ENCODE measurements around a stretch of chr6.

GRCh38 chr6:82959308-82960051 is 106.2 kb downstream of the UBE3D start:
- RRBS = no CpG with 5 or more reads among the region's 7 CpGs

GRCh38 chr6:83430078-83430862 is 581 bp downstream of the ME1 start:
- RRBS = no CpG with 5 or more reads among the region's 22 CpGs

- RRBS = no CpG with 5 or more reads among the region's 2 CpGs
These were observed 64.3 kb downstream of the CEP162 start for GRCh38 chr6:84163024-84163615.

DNA sequence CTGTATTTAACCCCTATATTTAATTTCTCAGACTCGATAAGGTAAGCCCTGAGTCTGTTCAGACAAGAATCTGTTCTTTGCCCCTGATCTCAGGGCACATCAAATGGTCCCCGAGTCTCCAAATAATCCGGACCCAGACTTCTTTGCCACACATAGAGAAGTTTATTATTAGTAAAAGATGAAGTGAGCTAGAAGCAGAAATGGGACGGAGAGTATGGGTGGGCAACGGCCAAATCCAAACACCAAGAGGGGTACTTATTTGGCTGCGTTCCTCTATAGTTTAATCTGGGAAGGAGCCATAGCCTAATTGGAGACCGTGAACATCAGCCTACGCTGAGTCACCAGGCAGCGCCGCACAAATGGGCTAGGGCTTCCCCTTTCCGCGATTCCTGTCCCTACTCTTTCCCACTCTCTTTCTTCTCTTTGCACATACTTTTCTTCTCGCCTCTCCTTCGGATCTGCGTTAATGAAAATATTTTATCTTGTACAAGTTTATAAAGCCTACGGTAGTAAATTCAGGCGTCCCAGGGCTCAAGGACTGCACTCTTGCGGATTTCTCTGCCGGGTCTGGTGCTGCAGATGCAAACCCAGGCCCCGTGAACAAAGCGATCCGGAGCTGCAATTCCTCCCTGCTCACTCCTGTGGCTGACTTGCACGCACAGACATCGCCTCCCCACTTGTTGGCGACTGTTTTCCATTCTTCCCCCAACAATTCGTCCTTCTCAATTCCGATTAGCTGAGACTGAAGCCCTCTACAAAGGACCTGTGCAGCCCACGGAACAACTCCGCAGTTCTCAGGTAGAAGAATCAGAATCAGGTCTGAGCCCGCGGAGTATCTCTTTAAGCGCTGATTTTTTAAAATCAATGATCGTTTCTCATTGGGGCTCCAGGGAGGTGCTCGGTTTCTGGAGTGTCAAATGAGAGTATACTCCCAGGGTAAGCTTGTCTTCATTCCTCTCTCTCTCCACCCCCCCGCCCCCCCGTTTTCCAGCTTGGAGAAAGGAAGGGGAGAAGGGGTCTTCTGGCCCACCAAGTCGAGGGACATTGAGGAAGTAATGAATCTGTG is 4.2 kb upstream of the TBX18 start:
- RRBS = 88% methylated on average over 4 of the region's 37 CpGs

DNA sequence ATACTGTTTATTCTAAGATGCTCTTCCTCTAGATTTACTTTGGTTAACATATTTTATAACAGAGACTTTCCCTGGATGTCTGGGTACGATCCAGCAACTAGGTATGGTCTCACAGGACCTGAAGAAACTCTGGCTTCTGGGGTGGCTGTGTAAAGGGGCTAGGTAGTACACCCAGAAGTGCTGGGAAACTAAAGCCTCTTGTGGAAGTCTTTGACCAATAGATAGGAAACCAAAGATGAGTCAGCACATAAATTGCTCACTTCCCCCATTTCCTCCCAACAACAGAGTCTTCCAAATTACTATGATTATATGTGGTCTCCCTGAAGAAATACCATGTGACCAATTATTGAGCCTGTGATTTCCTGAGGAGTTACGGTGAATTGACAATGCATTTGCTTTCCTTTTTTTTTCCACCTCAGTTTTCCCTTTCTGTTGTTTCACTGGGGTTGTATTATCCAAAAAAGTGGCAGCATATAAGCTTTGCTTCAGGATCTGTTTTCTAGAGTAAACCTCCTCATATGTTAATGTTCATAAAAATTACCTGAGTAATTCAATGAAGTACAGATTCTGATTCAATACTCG is 26.9 kb upstream of the TBX18 start:
- RRBS = no CpG with 5 or more reads among the region's 3 CpGs

DNA sequence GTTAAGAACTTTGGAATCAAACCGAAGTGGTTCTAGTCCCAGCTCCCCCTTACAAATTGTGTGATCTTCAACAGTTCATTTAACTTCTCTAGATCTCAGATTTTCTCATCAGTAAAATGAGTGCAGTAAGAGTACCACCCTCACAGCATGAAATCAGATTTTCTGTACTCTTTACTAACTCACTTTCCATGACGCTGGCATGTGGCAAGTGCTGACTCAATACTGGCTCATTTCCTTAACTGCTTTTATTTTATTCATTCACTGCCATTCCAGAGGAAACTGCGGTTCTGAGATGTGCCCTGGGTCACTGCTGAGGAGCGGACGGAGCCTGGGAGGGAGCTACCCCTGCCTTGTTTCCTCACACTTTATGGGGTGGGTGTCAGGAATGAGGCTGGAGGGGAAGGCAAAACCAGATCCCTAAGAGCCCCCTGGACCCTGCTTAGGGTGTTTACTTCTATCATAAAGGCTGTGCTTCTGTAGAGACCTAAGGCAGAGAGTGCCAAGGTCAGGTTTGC is 14.3 kb downstream of the NT5E start:
- RRBS = no CpG with 5 or more reads among the region's 5 CpGs

DNA sequence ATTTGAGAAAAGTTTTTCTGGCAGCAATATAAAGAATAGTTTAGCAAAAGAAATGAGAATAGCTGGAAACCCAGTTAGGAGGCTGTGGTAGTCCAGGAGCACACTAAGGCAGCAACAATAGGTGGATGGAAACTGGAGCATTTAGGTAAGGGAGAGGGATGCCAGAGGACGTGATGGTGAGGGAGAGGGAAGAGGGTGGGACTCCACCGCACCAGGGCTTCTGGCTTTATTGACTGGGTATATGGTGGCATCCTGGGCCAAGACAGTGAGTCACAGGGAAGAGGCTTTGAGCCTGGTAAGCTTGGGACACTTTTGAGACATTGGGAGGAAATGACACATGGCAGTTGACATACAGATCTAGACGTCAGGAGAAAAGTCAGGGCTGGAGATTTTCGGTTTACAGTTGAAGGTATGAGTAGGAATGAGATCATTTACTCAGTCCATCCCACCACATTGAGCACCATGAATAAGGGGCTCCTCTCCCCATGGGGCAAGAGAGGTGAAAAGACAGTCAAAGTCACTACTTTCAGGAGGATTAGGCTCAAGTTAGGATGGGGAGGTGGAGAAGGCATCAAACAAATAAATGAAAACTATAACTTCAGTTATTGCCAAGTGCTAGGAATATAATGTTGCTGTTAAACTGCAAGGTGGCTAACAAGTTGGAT is 14.9 kb downstream of the NT5E start:
- RRBS = no CpG with 5 or more reads among the region's 4 CpGs

DNA sequence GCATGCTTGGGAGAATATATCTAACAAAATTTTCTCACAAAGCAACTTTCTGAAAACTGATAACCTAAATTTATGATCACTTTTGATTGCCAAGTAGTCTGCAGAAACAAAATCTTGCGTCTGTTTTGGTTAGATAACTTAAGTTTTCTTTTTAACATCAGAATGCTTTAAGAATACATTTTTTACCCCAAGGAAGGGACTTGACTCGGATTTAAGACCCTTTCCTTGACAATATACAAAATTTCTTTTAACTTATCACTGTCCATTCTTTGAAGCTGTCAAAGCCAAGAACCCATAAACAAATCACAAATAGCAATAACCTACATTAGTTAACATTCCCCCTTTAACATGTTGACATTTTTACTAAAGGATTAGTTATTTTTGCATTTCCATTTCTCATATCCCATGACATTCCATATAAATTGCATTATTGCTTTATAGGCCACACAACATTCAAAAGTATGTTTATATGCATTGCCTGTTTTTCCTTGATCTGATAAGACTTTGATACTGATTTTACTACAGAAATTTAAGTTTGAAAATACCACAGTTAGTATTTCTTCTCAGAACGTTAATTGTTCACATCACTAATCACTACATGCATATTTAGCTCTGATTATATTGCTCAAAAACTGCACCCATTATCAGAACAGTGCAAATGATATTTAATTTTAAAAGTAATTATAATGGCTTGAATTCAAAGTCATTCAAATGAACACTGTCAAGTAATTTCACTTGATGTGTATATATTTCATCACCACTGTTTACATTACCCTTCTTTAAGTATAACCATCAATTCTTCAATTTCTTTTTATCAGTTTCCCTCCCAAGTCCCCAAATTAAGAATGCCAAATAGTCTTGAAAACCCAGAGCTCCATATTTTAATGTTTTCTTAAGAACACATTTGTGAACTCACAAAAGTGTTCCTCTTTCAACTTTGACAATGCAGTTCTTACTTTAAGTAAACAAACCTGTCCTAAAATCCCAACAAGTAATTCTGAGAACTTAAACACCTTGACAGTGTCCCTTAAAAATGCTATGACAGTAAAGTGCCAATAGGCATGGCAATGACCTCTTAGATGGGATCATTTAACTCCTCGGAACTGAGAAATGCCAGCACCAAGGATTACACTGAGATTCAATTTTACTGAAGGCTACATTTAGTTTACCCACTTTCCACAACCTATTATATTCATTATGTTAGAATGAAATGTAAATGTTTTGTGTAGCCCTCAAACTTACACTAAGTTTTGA is 16.4 kb upstream of the SNX14 start:
- RRBS = no CpG with 5 or more reads among the region's 4 CpGs

GRCh38 chr6:85611479-85612681 is 18.2 kb upstream of the SNX14 start:
- RRBS = no CpG with 5 or more reads among the region's 3 CpGs

GRCh38 chr6:85639934-85640818 is 2.5 kb downstream of the SYNCRIP start:
- RRBS = no CpG with 5 or more reads among the region's 1 CpG

- RRBS = no CpG with 5 or more reads among the region's 13 CpGs
These were observed 223.4 kb upstream of the SYNCRIP start for GRCh38 chr6:85865654-85866907.

GRCh38 chr6:87221031-87221633 is 65.8 kb downstream of the ZNF292 start:
- RRBS = no CpG with 5 or more reads among the region's 1 CpG

GRCh38 chr6:88491515-88491917 is 325.4 kb upstream of the CNR1 start:
- RRBS = no CpG with 5 or more reads among the region's 3 CpGs

GRCh38 chr6:88712901-88713696 is 250.3 kb downstream of the RNGTT start:
- RRBS = no CpG with 5 or more reads among the region's 2 CpGs

DNA sequence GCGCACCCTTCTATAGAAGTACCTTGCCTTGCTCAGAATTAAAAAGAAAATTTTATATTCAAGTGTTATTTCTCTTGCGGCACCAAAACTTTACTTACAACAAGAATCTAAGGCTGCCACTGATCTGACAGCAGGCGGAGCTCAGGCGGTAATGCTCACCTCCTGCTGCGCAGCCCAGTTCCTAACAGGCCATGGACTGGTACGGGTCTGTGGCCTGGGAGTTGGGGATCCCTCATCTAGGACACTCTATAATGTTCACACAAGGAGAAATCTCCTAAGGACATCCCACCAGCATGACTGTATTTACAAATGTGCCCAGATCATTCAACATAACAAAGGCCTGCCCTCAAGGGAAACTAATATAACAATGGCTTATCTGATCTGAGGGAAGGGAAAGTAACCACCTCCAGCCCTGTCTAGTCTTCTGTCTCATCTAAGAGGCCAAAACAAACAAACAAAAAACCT is 232.9 kb downstream of the RNGTT start:
- RRBS = no CpG with 5 or more reads among the region's 6 CpGs

DNA sequence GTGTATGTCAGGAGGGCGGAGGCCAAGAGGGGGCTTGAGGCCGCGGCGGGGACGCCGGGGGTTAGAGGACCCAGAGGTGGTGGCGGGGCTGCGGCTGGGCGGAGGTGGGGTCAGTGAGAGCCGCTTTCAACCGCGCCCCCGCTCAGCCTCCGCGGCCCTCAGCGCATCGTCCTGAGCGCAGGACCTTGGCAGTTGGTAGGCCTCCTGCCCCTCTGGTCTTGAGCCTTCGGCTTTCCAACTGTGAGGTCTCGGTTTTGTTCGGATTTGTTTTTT is 291 bp upstream of the SRSF12 start:
- RRBS = no CpG with 5 or more reads among the region's 21 CpGs

- RRBS = no CpG with 5 or more reads among the region's 3 CpGs
These were observed 916 bp downstream of the UBE2J1 start for GRCh38 chr6:89351613-89351999.